ENCODE data around the genes UPP1, ABCA13 and SPATA48.

DNA sequence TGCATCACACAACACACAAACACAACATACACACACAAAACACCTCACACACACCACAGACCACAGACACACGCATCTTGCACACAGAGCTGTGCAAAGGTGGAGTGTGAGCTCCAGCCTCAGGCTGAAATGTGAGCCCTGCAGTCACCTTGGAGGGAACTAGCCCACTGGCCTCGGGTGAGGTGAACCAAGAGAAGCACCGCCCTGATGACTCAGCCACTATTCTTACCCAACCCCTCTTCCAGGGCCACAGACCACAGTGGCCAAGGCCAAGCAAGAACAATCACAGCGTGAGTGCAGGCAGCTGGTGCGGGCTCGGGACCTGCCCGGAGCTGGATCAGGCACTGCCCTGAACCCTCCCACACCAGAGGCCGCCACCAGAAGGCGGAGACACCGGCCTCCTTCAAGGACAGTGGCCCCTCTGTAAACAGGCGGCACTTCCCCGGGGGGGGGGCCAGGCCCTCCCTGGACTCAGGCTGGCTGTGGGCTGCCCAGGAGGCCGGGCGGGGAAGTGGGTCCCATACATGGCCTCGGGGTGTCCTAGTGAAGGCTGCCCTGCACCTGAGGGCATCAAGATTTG is 106.7 kb downstream of the TNS3 start:
- RRBS, result 11% methylated on average over 7 of the region's 15 CpGs

DNA sequence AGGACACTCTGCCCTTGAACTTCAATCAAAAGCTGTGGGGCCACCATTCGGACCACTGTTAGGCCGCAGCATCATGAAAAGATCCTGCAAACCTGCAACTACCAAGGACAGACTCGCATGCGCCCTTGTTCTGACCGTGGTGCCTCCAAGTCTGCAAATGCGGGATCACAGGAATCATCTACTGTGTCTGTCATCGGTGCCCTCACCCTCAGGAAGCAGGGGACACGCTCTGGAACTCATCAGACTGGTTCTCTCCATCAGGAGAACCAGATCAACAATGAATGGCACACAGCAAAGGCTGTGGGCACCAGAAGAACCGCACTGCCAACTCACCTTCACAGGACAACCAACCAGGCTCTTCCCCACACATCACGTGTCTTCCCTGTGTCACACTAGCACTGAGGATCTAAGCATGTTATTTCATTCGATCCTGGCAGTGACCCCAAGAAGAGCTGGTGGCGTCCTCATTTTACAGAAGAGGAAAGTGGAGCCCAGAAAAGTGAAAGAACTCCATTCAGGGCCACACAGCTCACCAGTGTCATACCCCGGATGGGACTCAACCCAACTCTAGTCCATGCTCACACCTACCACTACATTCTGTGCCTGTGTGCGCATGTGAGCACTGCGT is 106.1 kb downstream of the TNS3 start:
- RRBS, result no CpG with 5 or more reads among the region's 15 CpGs

DNA sequence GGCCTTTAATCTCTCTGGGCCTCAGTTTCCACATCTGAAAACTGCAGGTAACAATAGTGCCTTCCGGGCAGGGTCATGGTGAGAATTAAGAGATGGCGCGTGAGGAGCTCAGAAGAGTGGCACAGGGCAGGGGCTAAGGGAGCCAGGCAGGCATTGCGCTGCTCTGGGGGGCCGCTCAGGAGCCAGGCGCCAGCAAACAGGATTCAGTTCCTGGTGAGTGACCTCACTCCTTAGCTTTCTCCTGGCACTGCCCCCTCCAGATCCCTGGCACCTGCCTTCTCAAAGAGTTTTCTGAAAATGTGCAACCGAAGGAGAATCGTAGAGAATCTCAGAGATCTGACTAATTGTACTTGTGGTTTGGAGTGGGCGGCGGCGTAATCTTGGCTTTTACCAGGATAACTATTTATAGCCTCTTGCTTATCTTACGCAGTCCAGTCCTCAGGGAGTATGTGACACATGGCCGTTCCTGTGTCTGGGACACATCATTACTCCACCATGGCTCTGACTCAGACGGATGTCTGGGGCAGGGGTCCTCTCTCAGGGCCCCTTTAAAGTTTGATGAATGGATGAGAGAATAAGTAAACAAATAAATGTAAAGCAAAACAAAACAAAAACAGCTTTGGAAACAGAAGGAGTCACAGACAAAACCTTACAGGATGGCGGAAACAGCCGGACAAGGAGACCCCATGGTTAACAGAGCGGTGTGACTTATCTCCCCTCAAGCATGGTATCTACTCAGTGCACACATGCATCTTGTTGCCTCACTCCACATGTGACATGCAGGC is 99.8 kb downstream of the TNS3 start:
- RRBS, result no CpG with 5 or more reads among the region's 17 CpGs

GRCh38 chr7:47570427-47571137 is 11.3 kb downstream of the TNS3 start:
- RRBS, result 86% methylated on average over 3 of the region's 7 CpGs

DNA sequence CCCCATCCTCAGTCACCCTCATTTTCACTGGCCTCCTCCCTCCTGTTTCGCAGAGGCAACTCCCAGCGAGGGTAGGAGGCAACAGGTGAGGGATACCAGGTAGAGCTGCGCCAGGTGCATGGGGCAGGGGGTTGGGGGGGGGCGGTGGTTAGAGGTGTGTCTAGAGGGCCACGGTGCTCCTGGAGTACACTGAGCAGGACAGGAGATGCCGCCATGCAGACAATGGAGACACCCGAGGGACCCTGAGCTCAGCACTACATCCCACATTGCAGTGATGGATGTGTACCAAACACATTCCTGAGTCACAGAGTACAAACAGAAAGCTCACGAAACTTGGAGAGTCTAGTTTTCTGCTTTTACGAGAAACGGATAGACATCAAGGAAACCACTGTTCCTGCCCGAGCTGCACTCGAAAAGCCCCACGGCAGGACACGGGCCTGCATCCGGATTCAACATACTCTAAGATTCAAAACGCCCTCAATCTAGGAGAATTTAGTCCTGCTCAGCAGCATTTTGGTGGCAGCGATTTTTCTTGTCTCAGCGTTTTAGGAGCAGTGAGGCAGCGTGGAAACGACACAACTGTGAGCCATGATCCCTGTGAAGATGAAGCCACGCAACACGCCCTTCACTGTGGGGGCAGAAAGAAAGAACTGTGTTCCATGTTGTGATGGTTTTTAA is 3.3 kb downstream of the TNS3 start:
- RRBS, result no CpG with 5 or more reads among the region's 22 CpGs

GRCh38 chr7:47582832-47583154 is 882 bp upstream of the TNS3 start:
- RRBS, result no CpG with 5 or more reads among the region's 8 CpGs

DNA sequence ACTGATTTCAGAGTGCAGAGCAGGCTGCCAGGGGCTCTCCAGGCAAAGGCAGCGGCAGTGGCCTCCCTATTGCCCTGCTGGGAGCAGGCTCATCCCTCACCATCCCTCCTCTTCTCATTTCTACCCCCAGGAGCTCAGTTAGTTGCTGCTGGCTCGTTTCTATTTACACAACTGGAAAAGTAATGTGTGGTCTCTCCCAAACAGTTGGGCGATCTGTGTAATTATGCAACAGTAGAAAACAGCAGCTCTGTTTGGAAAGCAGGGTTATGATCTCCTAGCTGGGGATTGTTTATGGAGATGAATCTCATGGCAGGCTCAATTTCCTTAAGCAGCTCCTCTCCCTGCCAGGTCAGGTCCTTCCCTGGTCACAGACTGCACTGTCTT is 28.7 kb upstream of the TNS3 start:
- RRBS, result no CpG with 5 or more reads among the region's 3 CpGs

DNA sequence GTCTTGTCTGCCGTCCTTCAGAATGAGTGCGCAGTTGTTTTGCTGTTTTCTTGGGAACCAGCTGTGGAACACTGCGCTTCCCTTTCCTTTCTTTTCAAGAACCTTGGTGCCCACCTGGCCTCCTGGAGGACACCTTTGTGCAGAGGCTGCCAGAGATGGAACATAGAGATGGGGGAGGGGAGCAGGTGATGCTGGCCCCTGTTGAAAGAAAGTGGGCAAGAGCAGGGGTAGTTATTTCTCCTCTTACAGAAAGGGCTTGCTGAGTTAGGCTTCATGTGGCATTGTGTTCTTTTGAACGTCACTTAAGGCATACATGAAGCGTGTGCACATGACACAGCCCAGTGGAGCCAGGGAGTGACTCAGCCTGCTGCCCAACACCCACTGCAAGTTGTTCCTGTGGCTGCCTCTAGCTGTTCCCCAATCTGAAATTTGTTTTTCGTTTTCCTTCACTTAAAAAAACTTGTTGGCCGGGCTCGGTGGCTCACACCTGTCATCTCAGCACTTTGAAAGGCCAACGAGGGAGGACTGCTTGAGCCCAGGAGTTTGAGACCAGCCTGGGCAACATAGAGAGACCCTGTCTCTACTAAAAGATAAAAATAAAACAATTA is 87.5 kb upstream of the TNS3 start:
- RRBS, result no CpG with 5 or more reads among the region's 9 CpGs

DNA sequence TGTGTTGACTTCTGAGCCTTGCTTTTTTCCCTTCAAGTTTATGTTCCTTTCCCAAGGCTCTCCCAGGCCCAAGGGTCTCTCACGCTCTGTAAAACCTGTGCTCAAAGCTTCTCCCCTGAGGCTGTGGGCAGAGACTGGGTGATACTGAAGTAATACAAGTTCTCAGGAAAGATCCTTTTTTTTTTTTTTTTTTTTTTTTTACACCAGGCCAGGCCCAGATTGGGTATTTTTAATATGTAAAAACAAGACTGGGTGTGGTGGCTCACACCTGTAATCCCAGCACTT is 88.2 kb upstream of the TNS3 start:
- RRBS, result no CpG with 5 or more reads among the region's 1 CpG

- RRBS, result 9% methylated on average over 16 of the region's 46 CpGs
Measured at GRCh38 chr7:48088100-48088933, 748 bp upstream of the UPP1 start.

- RRBS, result 4% methylated on average over 36 of the region's 44 CpGs
Measured at GRCh38 chr7:48088934-48089415, at the start of gene UPP1. TSS of gene UPP1 (plus strand) at chr7:48089265.

DNA sequence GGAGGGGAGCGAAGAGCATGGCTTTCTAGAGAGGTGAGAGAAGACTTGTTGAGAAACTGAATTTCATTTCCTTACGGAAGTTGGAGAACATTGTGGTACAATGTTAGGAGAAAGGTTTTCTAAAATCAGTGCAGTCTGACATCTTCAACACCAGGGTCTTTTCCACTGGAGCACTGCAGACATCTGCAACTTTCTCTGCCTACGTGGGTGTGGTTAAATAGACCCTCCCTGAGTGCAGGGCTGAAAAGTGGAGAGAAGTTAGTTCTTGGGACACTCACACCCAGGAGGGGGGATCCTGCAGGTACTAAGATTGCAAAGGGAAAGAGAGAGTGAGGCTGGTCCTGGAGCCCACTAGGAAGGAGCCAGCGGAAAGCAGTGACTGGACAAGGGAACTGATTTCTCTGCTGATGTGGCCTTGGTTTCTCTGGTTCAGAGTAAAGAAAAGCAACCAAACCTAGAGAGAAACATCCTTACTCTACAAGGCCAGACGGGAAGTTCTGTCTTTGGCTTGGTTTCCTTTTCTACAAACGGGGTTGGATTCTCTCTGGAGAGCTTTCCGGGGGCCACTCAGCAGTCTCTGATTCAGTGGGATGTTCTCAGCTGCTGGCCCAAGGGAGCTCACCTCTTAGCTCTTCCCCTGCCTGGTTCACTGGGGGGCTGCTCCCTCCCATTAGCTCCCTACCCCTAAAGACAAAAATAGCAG is 2.5 kb downstream of the UPP1 start:
- RRBS, result no CpG with 5 or more reads among the region's 7 CpGs

GRCh38 chr7:48170980-48171643 is at the start of gene ABCA13:
TSS of gene ABCA13 (plus strand) at chr7:48171458.
- RRBS, result 83% methylated on average over 1 of the region's 6 CpGs

- RRBS, result no CpG with 5 or more reads among the region's 12 CpGs
Measured at GRCh38 chr7:50069111-50070086, 23.6 kb downstream of the ZPBP start.

GRCh38 chr7:50095652-50096088 is at the start of gene SPATA48:
TSS of gene SPATA48 (plus strand) at chr7:50095883.
- RRBS, result no CpG with 5 or more reads among the region's 1 CpG

DNA sequence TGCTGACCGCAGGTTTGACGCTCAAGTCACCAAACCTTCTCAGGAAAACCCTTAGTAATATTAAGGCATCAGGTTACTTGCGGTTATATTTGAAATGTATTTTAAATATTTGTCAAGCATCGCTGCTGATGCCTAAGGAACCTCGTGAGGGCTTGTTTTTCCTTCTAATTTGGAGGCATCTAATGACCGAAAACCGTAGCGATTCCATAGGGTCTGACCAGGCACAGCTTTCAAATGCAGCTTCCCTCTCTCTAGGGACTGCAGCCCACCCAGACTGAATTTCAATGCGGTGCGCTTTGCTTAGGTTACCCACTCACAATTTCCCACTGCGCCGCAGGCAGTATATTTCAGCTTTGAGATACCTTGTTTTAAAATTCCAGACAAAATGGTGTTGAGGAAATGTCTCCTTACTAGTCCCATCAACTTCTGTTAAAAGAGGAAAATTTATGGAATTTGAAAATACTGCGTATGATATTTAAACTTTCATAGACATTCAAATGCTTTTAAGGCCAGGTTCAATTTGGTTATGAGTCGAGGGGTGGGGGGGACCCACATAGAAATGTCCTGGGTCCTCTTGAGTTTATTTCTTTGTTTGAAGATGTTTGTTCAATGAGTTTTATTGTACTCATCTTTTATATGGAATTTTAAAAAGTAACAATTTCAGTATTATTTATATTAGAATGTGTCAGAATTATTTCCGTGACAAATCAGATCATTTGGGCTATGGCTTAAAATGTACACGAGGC is 1.0 kb downstream of the IKZF1 start:
- RRBS, result no CpG with 5 or more reads among the region's 16 CpGs

- RRBS, result no CpG with 5 or more reads among the region's 9 CpGs
Measured at GRCh38 chr7:50310036-50310979, 5.8 kb downstream of the IKZF1 start.

GRCh38 chr7:50336114-50336999 is 31.8 kb downstream of the IKZF1 start:
- RRBS, result no CpG with 5 or more reads among the region's 23 CpGs

DNA sequence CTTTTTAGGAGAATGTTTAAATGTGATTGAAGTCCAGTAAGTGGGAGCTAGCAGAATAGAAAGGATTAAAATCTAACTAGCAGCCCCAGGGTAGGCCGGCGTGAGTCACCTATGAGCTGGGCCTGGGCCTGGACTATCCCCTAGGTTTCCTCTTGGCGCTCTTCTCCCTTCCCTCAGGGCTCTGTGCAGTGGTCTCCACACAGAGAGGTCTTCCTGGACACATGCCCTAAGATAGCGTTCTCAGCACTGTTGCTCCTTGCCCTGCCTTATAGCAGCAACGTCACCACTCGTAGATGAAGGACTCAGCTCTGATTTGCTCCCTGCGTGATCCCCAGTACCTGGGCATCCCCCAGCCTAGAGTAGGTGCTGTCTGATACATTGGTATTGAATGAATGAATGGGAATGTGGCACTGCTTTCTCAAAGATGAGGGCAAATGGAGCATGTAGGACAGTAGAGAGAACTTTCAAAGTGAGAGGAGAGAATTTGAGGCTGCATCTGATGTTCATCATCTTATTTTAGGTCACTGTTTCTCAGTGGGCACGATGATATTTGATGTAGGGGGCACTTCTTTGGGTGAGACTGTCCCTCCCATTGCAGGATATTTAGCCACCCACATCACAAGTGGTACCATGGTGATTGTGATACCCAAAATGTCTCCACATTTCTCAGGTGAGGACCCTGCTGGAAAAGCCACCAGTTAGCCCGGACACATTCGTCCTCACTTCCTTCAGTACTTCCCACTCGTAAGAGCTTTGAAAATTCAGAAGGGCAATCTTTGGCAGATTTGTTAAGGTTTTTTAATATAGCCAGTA is 32.9 kb downstream of the IKZF1 start:
- RRBS, result no CpG with 5 or more reads among the region's 11 CpGs

DNA sequence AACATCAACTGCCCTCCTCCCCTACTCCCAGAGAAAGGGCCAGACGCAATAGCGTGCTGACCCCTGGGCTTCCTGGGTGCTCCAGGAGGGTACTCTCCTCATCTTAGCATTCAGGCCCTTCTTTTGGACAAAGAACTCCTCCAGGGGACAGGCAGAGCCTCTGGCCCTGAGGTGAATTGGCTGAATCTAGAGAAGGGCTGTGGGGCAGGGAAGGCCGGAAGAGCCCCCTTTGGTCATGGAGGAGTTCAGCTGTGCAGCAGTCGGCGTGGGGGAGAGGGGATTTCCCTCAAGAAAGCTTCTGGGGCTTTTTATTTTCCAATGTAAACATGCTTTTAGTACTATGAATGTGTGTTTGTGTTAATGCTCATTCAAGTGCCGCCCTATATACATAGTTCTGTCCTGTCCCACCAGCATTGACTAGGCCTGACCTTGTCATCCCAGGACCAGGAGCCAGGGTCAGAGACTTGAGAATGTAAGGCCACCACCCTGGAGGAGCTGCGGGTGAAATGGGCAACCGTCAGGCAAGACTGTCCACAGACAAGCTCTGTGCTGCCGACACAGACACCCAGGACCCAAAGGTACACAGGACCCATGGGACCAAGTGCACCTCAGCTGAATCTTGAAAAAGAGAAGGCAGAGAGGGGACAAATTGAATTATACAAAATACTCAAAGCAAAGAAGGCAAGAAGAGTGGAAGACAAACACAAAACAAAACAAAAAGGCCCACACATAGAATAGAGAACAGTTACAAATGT is 38.7 kb downstream of the FIGNL1 start:
- RRBS, result no CpG with 5 or more reads among the region's 9 CpGs

Measured in OVCAR3 (cell line).